Upper lobe of left lung (tissue), 5 donors: ENCODE results near the genes PKDCC and EML4.

GRCh38 chr2:40402363-40403202 is 49.3 kb downstream of the SLC8A1 start:
- PRO-cap, 2 experiments = no peak in any of the 2 experiments
- RAMPAGE, long total RNA, 4 experiments = start-site peak on the minus strand in 1 of 4 experiments, at chr2:40402649-40403051 at its widest, 26 reads per replicate

DNA sequence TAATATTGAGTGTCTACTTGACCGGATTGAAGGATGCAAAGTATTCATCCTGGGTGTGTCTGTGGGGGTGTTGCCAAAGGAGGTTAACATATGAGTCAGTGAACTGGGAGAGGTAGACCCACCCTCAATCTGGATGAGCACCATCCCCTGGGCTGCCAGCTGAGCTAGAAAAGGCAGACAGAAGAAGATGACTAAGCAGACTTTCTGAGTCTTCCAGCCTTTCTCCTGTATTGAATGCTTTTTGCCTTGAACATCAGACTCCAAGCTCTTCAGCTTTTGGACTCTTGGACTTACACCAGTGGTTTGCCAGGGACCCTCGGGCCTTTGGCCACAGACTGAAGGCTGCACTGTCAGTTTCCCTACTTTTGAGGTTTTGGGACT is 265.1 kb upstream of the SLC8A1 start:
- PRO-cap, 2 experiments = no peak in any of the 2 experiments
- RAMPAGE, long total RNA, 4 experiments = no peak in any of the 4 experiments

DNA sequence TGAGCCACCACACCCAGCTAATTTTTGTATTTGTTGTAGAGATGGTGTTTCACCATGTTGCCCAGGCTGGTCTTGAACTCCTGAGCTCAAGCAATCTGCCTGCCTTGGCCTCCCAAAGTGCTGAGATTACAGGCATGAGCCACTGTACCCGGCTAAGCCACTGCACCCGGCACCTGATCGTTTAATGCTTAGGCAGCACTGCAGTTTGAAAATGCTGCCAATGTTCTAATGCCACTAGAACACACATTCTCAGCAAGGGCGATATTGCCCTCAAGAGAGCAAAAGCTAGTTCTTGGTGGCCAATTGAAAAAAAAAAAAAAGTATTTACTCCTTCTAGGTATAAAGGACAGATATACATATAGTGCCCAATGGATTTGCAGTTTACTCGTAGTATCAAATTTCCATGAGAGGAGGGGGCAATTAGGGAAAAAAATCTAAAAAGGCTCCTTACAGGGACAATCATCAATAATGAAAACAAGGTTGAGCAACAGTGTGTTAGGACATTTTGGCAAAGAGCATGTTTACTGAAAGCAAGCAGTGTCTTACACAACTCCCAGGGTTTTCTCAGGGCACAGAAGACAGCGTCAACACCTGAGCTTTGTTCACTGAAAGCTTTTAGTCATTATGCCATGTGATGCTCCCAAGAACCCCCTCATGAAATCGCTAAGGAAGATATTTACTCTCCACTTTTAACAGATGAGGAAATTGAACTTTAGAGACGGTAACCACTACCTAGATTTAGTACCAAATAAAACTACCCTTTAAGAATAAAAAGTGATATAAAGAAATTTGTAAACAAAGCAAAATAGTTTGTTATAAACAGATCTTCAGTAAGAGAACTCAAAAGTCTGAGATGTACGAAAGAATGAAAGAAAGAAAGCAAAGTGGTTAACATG is 199.8 kb upstream of the PKDCC start:
- PRO-cap, 2 experiments = no peak in any of the 2 experiments
- RAMPAGE, long total RNA, 4 experiments = no peak in any of the 4 experiments

GRCh38 chr2:41912809-41913253 is 135.0 kb upstream of the PKDCC start:
- PRO-cap, 2 experiments = no peak in any of the 2 experiments
- RAMPAGE, long total RNA, 4 experiments = no peak in any of the 4 experiments

GRCh38 chr2:41937361-41937968 is 110.4 kb upstream of the PKDCC start:
- PRO-cap, 2 experiments = no peak in any of the 2 experiments
- RAMPAGE, long total RNA, 4 experiments = no peak in any of the 4 experiments

DNA sequence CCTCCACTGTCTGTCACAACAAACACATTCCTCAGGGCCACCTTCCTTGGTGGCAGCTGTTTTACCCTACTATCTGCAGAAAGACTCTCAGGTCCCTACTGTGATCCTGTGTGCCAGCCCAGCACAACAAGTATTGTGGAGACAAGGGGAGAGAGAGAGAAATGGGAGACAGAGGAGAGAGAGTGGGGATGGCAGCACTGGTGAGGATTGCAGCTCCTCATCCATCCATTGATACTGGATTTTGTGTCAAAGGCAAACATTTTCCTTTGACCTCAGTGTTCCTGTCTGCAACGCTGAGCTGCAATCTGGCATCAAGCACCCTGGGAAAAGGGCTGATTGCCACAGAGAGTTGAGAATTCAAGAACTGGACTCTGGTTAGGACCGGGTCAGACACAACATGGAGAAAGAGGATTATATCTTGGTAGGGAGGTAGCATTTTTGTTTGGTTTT is 82.1 kb upstream of the PKDCC start:
- PRO-cap, 2 experiments = no peak in any of the 2 experiments
- RAMPAGE, long total RNA, 4 experiments = no peak in any of the 4 experiments

DNA sequence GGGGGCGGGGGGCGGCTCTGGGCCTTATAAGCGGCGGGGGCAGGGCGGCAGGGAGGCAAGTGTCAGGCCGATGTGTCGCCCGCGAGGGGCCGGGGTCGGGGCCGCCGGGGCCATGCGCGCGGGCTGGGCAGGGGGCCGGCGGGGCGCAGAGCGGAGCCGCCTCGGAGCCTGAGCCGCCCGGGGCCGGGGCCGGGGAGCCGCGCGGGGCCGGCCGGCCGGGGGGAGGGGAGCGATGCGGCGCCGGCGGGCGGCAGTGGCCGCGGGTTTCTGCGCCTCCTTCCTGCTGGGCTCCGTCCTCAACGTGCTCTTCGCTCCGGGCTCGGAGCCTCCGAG is at the start of gene PKDCC:
PKDCC (plus strand) TSS at position 54 of the 333 bp plus-strand sequence.
- PRO-cap, 2 experiments = peak in 2 of 2 experiments; most common plus-strand start position 58 of the sequence (in 2)
- RAMPAGE, long total RNA, 4 experiments = no peak in any of the 4 experiments

DNA sequence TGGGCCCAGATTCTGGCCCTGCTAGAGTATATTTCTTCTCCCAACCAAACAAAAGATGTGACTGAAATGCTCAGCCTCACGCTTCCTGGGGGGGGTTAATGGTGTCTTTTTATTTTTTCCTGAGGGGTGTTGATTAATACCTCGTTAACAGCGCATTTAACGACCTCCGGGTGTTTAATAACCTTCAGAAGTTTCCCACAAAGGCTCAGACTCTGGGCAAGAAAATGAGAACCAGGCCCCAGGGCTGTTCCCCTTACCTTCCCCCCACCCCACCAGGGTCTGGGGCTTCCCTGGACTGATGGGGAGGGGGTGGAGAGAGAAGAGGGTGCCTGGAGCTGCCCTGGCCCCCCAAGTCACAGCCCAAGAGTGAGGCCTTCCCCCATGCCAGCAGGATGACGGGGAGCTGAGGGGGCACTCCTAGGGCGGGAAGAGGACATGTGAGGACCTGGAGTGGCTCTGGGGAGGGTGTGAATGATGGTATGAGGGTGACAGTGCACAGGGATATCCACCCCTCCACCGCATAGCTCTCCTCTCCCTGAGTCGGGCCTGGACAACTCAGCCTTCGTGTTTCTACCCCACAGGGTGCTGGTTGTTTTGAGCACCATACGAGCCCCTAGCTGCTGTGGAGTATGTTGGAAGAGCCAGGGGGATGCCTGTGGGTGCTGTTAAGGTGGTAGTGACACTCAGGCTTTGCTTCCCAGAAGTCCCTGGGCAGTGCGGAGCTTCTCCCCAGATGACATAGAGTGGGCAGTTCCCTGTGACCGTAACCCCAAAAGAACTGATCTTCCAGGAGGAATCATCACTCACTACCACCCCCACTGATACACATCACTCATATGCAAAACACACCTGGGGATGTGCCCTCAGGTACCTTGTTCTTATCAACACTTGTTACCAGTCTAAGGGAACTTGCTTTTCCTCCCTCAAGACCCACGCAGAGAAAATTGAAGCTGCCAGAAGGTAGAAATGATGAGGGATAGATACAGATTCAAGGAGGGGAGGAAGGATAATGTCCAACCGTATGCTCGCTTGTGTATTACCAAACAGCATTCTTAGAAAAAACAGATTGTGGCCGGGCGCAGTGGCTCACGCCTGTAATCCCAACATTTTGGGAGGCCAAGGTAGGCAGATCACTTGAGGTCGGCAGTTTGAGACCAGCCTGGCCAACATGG is 4.0 kb downstream of the PKDCC start:
- PRO-cap, 2 experiments = no peak in any of the 2 experiments
- RAMPAGE, long total RNA, 4 experiments = no peak in any of the 4 experiments

GRCh38 chr2:42072154-42072735 is 24.4 kb downstream of the PKDCC start:
- PRO-cap, 2 experiments = no peak in any of the 2 experiments
- RAMPAGE, long total RNA, 4 experiments = no peak in any of the 4 experiments

DNA sequence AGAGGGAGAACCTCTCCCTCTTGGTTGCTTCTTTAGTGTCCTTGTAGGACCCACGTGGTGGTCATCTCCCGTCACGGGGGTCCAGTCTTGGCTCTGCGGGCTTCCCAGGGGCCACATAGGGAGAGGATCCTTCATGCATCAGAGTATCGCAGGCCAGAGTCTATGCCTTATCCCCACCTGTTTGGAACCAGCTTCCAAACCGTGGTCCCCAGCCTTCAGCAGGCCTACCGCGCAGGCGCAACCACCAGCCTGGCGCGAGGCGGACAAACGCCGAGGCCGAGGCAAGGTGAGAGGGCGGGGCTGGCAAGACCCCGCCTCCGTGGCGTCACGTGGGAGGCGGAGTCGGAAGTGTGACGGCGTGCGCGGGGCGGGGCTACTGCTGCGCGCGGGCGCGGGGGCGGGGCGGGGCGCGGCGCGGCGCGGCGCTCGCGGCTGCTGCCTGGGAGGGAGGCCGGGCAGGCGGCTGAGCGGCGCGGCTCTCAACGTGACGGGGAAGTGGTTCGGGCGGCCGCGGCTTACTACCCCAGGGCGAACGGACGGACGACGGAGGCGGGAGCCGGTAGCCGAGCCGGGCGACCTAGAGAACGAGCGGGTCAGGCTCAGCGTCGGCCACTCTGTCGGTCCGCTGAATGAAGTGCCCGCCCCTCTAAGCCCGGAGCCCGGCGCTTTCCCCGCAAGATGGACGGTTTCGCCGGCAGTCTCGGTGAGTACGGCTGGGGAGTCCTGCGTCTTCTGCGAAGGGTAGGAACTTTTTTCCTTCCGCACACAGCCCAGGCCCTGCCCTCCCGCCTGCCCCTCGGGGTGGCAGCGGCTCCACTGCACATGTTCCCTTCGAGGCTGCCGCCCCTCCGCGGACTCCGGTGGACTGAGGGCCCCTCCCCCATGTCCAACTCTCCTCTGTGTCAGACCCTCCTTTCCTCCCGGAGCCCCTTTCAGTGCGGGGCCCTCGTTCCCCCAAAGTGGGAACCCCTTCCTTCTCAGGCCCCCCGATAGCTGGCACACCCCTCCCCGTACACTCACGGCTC is at the start of gene EML4:
EML4 (plus strand) TSS at position 420 of the 1,025 bp plus-strand sequence.
- PRO-cap, 2 experiments = peak in 2 of 2 experiments; most common plus-strand start position 485 of the sequence (in 2); most common minus-strand start position 265 of the sequence (in 1)
- RAMPAGE, long total RNA, 4 experiments = start-site peak on the plus strand in 4 of 4 experiments, centred at positions 449 to 482 of the sequence, 486 to 1,675 reads per replicate

DNA sequence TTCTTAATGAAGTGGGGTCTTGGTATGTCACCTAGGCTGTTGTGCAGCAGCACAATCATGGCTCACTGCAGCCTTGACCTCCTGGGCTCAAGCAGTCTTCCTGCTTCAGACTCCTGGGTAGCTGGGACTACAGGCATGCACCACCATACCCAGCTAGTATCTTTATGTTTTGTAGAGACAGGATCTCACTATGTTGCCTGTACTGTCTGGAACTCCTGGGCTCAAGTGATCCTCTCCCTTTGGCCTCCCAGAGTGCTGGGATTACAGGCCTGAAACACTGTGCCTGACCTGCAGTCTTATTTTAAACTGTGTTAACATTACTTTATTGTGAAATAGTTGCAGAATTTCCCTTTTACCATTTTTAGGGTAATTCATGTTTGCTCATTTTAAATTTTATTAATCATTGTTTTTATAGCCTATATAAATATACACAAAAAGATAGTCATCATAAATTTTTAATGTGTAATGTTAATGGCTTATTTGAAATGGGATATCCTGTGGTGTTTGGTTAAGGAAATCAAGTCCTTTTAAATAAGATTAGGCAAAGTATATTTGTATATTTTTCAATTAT is 24.6 kb downstream of the EML4 start:
- PRO-cap, 2 experiments = no peak in any of the 2 experiments
- RAMPAGE, long total RNA, 4 experiments = no peak in any of the 4 experiments

- PRO-cap, 2 experiments = no peak in any of the 2 experiments
- RAMPAGE, long total RNA, 4 experiments = start-site peak on the plus strand in 1 of 4 experiments, at chr2:42267427-42267566 at its widest, 22 to 24 reads per replicate
These were observed 93.8 kb downstream of the COX7A2L start for GRCh38 chr2:42267140-42267768.

DNA sequence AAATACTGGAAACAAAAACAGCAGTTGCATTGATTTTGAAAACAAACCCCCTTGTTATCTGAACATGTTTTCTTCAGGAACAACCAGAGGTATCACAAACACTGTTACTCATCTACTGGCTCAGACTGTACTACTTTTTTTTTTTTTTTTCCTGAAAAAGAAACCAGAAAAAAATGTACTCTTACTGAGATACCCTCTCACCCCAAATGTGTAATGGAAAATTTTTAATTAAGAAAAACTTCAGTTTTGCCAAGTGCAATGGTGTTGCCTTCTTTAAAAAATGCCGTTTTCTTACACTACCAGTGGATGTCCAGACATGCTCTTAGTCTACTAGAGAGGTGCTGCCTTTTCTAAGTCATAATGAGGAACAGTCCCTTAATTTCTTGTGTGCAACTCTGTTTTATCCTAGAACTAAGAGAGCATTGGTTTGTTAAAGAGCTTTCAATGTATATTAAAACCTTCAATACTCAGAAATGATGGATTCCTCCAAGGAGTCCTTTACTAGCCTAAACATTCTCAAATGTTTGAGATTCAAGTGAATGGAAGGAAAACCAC is 30.5 kb downstream of the COX7A2L start:
- PRO-cap, 2 experiments = no peak in any of the 2 experiments
- RAMPAGE, long total RNA, 4 experiments = no peak in any of the 4 experiments

GRCh38 chr2:42569094-42569776 is 803 bp downstream of the MTA3 start:
- PRO-cap, 2 experiments = peak in 2 of 2 experiments; most common plus-strand start chr2:42569609 (in 1); most common minus-strand start chr2:42569418 (in 2)
- RAMPAGE, long total RNA, 4 experiments = no peak in any of the 4 experiments

DNA sequence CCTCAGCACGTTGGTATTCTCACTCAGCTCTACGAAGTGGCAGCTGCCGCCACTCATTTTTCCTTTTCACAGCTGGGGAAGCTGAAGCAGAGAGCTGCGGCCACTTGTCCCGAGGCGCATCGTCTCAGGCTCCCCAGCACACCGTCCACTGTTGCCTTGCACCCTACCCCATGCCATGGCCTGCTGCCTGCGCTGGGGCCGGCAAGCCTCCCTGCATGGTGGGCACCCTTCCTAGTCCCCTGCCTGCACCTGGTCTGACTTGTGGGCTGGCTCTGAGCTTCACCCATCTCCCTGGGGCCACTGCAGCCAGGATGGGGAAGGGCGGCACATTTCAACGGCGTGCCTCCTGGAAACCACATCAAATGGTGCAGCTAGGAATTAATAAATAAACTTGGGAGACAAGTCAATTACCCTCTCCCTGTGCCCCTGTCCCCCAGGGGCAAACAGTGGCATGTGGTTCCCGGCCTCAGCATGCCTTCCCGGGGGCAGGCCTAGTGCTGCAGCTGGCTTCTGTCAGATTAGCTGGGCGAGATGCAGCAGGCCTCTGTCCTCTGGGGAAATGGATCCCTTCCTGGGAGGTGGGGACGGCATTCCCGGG is 64.7 kb upstream of the HAAO start:
- PRO-cap, 2 experiments = no peak in any of the 2 experiments
- RAMPAGE, long total RNA, 4 experiments = no peak in any of the 4 experiments

DNA sequence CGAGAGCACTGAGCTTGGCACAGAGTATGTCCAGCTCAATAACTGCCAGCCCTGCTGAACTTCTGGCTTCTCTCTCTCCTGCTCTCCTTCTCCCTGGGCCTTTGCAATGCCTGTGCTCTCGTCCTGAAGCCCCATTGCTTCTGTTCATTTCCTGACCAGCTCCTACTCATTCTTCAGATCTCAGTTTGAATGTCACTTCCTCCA is 113.7 kb upstream of the HAAO start:
- PRO-cap, 2 experiments = no peak in any of the 2 experiments
- RAMPAGE, long total RNA, 4 experiments = no peak in any of the 4 experiments

- PRO-cap, 2 experiments = no peak in any of the 2 experiments
- RAMPAGE, long total RNA, 4 experiments = no peak in any of the 4 experiments
These were observed 170.2 kb upstream of the HAAO start for GRCh38 chr2:42962507-42963152.

- PRO-cap, 2 experiments = no peak in any of the 2 experiments
- RAMPAGE, long total RNA, 4 experiments = no peak in any of the 4 experiments
These were observed 197.1 kb upstream of the HAAO start for GRCh38 chr2:42989402-42989919.

- PRO-cap, 2 experiments = no peak in any of the 2 experiments
- RAMPAGE, long total RNA, 4 experiments = no peak in any of the 4 experiments
These were observed 208.1 kb upstream of the HAAO start for GRCh38 chr2:43000263-43001189.

- PRO-cap, 2 experiments = no peak in any of the 2 experiments
- RAMPAGE, long total RNA, 4 experiments = no peak in any of the 4 experiments
These were observed 200.1 kb downstream of the ZFP36L2 start for GRCh38 chr2:43026380-43026691.